Brain (tissue), 1 donor: ENCODE data around the gene YEATS4.

- RRBS: no CpG with 5 or more reads among the region's 6 CpGs
Observed at GRCh38 chr12:68042098-68042773, 117.3 kb downstream of the IFNG start.

GRCh38 chr12:68245482-68246225 is 7.8 kb downstream of the IL22 start:
- RRBS: no CpG with 5 or more reads among the region's 5 CpGs

- RRBS: no CpG with 5 or more reads among the region's 6 CpGs
Observed at GRCh38 chr12:68358612-68358820, 26.4 kb upstream of the MDM1 start.

DNA sequence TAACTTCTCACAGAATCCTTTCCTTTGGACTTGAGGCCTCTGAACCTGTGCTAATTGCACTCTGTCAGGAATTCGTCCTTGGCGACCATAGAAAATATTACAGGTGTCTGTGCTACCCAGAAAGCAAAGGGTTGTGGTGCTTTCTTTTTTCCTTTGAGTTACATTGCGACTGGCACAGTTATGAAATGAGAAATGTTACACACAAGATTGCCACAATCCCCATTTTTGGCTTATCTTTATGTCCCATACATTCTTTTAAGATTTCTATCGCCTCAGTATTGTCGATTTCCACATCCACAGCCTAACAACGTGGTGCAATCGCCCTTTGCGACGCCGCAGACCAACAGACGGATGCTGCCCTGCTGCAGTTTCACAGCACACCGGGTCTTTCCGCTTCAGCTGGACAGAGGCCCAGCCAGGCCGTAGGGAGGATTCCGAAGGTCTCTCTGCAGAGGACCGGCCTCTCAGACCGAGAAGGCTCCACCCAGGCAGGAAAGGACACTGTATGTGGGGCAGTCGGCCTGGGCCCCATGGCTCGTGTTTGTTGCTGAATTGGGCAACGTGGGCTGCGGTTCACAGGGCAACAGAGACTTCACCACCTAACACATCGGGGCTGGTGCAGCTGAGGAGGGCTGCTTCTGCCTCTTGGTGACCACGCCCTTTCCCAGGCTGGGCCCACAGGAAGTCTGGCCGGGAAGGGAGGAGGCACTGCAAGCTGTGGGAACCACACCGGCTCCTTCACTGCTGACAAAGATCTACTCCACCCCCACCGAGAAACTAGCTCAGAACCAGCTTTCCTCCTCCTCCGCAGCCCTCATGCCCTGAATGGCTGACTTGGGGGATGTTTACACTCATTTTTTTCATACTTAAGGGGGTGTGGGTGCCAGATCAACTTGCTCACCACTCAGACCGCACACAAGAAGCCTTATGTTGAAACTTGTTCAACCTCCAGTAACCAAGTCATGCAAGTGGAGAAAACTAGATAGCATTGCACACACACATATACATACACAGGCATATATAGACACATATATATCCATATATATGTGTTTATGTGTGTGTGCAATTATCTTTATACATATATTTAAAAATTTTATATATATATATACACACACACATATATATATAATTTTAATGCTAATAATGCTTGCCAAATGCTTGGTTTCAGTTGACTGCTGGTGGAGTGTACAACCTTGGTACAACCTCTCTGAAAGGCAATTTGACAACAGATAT is 33.0 kb upstream of the MDM1 start:
- RRBS: 25% methylated on average over 4 of the region's 28 CpGs

DNA sequence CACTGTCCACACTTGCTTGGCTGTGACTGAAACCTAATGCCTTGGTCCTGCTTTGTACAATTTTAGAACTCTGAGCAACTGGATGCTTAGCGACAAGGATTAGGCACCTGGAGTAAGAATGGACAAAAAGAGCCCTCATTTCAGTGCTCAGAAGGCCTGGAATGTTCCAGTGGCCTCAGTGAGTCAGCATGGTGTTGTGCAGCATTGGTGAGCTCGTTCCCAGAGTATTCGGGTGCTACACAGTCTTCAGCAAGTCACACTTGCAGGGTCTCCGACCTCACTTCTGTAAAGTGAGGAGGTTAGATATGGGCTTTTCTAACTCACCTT is 107.9 kb upstream of the MDM1 start:
- RRBS: no CpG with 5 or more reads among the region's 4 CpGs

- RRBS: no CpG with 5 or more reads among the region's 10 CpGs
Observed at GRCh38 chr12:68441919-68442767, 110.0 kb upstream of the MDM1 start.

GRCh38 chr12:68609850-68610307 is 820 bp upstream of the RAP1B start:
- RRBS: no CpG with 5 or more reads among the region's 11 CpGs

DNA sequence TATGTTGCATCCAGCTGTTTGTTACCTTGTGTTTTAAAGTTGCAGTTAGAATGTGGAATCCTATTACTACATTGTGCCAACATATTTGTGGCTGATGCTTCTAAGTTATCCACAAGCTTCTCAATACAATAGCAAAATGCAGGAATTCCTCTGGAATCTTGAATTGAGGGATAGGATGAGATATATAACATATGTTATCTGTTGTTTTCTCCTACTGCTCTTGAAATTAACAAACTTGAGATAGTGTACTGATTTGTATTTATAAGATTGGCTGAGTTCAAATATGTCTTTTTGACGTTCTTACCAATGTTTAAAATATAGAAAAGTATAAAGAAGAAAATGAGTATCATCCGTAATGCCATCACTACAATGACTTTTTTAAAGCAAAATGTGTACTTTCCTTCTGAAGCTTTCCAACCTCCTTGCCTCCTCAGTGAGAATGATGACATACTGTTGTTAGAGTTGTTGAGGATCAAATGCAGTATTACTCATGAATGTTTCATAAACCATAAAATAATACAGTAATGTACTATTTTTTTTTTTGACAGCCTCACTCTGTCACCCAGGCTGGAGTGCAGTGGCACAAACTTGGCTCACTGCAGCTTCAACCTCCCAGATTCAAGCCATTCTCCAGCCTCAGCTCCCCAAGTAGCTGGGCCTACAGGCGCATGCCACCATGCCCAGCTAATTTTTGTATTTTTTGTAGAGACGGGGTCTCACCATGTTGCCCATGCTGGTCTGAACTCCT is 6.7 kb downstream of the RAP1B start:
- RRBS: no CpG with 5 or more reads among the region's 4 CpGs

GRCh38 chr12:68620395-68621141 is 9.9 kb downstream of the RAP1B start:
- RRBS: no CpG with 5 or more reads among the region's 12 CpGs

DNA sequence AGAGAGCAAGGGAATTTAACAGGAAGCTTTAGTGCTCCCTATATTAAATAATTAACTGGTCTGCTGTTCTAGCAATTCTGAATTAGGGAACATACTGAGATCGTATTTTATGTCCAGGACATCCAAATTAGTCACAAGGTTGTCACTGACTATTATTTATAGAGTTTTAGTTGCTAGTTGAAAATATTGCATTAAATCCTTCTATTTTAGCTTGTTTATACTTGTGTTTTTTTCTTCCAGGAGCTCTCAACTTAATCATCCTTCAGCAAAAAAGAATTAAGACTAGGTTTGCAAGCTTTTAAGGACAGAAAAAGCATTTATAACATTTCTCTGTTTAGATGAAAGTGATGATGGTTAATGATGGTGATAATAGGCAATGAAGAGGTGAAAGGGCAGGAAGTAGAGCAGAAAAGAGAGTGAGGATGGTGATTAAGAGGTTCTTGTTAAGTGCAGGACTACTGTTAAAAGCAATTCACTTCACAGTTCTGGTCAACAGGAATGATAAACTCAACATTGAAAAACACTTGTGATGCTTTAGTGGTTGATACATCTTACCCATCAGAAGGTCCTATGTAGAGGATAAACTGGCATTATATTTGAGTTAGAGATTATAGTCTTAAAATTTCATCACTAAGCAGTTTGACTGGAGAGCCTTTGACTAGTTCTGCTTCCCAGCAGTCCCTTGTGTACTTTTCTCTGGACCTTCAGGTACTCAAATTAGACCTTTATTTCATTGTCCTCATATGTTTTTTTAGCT is 10.7 kb downstream of the RAP1B start:
- RRBS: no CpG with 5 or more reads among the region's 1 CpG

- RRBS: no CpG with 5 or more reads among the region's 3 CpGs
Observed at GRCh38 chr12:68636109-68636713, 25.5 kb downstream of the RAP1B start.

GRCh38 chr12:68788884-68789530 is 19.0 kb upstream of the MDM2 start:
- RRBS: no CpG with 5 or more reads among the region's 7 CpGs

DNA sequence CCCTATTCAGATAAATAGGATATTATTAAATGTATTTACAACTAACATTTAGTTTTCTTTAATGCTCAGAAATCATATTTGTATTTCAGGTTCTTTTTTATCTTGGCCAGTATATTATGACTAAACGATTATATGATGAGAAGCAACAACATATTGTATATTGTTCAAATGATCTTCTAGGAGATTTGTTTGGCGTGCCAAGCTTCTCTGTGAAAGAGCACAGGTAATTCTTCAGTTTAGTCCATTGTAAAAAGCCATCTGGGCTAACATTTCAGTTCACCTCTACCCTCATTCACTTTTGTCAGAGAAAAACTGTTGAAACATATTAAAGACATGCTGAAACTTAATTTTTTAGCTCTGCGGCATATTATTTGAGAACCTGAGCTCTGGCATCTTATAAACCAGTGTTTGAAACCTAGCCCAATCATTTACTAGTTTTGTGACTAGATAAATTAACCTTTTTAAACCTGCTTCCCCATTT is 8.8 kb downstream of the MDM2 start:
- RRBS: no CpG with 5 or more reads among the region's 3 CpGs

GRCh38 chr12:68977234-68977722 is 44.3 kb upstream of the CPM start:
- RRBS: no CpG with 5 or more reads among the region's 3 CpGs

DNA sequence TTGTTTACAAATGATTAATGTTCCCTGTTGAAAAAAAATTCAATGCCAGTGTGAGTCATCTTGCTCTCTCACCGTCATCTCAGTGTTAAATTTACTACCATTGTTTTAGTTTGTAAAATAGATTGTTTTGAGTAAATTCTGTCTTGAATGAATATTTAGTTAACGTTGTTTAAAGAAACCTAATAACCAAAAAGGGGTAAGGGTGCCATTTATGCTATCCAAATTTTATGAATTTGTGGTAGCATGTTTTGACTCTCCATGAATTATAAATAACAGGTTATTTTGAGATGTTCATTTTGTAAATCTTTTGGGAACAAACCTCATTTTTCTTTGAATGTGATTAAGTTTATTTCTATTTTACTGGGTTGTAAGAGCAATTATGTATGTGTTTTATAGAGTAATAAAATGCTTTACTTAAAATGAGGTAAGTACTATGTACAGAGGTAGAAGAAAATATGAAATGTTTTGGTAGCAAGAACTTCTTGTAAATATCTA is 27.1 kb downstream of the CPSF6 start:
- RRBS: no CpG with 5 or more reads among the region's 2 CpGs

- RRBS: 1% methylated on average over 12 of the region's 84 CpGs
Observed at GRCh38 chr12:69359470-69360733, at the start of gene YEATS4. YEATS4 (plus strand) TSS chr12:69359743.

DNA sequence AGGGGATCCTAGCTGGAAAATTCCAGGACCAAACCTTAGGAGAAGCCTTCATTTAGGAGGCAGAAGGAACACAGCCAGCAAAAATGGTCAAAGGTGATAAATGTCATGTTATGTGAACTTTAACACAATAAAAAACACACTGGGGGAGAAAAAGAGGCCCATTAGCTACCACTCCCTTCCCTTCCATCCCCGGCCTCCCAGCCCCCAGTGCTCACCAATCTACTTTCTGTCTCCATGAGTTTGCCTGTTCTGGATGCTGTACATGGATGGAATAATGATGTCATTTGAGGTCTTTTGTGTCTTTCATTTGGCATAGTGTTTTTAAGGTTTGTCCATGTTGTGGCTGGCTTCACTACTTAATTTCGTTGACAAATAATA is 49.6 kb upstream of the FRS2 start:
- RRBS: no CpG with 5 or more reads among the region's 2 CpGs

DNA sequence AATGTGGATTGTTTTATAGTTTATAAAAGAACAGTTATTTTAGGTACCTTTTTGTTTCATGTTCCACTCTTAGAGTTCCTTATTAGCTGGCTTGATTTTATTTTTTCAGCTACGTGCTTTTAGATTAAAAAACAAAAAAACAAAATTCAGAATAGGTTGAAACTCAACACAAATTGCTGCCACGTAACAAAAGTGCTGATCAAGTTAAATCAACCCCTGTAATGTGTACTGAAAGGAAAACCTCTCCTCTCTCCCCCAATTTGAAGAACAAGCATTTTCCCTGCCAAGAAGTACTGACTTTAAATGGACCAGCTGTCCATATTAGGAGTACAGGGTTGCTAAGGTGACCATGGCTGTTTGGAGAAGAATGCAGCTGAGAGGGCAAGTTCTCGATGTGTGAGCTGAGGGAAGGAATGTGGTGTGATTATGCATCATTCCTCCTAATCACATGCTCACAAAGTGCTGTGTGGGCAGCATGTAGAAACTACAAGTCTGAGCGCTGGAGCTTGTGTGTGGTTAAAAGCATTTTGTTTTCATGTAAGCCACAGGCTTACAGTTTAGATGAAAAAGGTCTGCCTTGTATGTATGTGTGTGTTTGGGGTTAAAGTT is 50.9 kb upstream of the CCT2 start:
- RRBS: no CpG with 5 or more reads among the region's 4 CpGs

DNA sequence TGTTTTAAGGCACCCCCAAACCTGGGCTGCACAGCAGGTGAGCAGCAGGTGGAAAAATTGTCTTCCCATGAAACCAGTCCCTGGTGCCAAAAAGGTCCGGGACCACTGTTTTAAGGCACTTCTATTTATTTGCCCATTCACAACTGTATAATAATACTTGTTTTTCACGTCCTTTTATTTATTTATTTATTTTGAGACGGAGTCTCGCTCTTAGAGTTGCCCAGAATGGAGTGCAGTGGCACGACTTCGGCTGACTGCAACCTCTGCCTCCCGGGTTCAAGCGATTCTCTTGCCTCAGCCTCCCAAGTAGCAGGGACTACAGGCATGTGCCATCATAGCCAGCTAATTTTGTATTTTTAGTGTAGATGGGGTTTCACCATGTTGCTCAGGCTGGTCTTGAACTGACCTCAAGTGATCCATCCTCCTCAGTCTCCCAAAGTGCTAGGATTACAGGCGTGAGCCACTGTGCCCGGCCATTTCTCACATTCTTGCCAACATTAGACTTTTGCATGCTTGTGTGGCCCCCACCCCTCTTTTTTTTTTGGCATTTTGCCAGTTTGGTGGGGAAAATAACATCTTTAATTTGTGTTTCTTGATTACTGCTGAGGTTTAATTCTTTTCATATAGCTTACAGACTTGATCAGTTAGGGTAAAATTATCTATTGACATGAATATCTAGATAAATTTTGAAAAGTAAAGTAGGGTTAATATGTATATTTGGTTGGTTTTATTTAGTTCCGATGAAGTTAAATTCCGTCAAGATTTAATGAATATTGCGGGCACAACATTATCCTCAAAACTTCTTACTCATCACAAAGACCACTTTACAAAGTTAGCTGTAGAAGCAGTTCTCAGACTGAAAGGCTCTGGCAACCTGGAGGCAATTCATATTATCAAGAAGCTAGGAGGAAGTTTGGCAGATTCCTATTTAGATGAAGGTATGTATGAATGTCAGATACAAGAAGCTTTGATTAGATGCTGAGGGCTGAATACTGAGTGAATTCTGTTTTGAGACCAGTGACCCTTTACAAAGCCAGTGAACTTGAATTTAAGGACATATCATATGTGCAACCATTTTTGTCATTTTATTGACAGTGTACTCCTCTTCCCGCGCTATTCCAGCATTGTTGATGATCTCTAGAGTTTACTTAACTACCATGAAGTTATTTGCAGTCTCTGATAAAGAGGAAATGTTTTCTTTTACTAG is 3.9 kb downstream of the CCT2 start:
- RRBS: no CpG with 5 or more reads among the region's 15 CpGs

- RRBS: no CpG with 5 or more reads among the region's 12 CpGs
Observed at GRCh38 chr12:69688912-69689444, 10.1 kb downstream of the BEST3 start.